Epithelial cell of prostate (primary cell): Measurements from ENCODE around the gene TRAF3IP1.

DNA sequence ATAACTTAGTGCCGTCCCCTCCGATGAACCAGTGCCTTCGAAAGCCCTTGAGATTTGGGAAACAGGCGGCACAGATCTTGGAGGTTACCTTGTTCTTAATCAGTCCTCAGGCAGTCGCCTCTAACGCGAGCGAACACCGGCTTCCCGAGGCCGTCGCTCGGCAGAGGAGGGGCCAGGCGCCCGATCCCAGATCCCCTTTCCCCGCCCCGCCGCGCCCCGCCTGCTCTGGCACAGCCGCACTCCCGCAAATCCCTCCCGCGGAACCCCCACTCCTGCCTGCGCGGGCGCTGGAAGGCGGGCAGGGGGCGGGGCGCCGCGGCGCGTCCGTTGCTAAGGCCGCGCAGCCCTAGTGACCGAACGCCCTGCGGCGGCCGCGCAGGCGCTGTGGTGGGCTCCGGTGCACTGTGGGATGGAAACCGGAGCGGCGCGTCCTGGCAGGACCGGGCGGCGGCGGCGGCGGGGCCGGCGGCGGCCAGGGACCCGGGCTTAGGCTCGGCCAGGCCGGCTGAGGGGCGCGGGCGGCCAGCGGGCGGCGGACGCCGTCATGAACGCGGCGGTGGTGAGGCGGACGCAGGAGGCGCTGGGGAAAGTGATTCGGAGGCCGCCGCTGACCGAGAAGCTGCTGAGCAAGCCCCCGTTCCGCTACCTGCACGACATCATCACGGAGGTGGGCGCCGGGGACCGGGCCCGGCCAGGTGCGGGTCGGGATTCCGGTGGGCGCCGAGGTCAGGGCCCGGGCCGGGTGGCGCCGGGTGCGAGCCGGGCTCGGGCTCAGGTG is at the start of gene TRAF3IP1:
Gene TRAF3IP1, plus strand, starts transcription at position 400 of the 778 bp plus-strand sequence.
- RRBS, result no CpG with 5 or more reads among the region's 99 CpGs

DNA sequence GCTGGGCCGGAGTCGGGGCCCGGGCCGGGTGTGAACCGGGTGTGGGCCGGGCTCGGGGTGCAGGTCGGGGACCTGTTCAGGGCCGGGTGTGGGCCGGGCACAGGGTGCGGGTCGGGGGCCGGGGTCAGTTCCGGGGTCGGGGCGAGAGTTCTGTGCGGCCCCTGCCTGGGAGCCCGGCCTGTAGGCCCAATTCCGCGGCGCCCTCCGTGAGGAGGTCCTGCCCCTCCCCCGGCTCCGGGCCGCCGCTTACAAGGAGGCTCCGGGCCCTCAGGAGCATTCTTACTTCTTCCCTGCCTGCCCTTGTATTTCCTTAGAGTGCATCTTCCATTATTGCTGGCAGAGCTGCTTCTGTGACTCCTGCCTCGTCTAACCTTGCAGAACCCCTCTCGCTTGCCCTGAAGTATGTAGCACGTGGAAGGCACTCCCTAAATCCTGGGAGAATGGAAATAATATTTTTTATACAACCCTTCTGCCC is 632 bp downstream of the TRAF3IP1 start:
- RRBS, result 1% methylated on average over 10 of the region's 30 CpGs

- RRBS, result no CpG with 5 or more reads among the region's 5 CpGs
Observed at GRCh38 chr2:238357326-238358125, 37.2 kb downstream of the TRAF3IP1 start.

DNA sequence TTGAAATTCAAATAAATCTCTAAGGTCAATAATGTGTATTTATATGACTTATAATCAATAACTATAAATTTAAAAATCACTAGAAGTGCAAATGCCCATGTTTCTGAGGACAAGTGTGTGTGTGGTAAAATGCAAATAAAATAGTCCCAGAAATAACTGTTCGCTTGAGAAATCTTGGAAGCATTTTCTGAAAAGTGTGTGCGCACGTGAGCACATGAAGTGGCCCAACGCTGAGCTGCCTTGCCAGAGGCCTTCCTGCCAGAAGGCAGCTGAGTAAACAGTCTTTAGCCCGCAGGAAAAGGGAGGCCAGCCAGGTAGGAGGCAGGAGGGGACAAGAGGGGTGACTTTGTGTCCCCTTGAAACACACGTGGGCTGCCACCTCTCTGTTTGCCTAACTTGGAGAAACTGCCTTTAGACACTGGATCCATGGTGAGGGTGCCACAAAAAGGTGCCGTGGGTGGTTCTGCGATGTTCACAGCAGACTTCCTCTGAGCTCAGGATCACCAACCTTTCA is 36.9 kb upstream of the ASB1 start:
- RRBS, result no CpG with 5 or more reads among the region's 8 CpGs

GRCh38 chr2:238425839-238426448 is 783 bp upstream of the ASB1 start:
- RRBS, result no CpG with 5 or more reads among the region's 23 CpGs

DNA sequence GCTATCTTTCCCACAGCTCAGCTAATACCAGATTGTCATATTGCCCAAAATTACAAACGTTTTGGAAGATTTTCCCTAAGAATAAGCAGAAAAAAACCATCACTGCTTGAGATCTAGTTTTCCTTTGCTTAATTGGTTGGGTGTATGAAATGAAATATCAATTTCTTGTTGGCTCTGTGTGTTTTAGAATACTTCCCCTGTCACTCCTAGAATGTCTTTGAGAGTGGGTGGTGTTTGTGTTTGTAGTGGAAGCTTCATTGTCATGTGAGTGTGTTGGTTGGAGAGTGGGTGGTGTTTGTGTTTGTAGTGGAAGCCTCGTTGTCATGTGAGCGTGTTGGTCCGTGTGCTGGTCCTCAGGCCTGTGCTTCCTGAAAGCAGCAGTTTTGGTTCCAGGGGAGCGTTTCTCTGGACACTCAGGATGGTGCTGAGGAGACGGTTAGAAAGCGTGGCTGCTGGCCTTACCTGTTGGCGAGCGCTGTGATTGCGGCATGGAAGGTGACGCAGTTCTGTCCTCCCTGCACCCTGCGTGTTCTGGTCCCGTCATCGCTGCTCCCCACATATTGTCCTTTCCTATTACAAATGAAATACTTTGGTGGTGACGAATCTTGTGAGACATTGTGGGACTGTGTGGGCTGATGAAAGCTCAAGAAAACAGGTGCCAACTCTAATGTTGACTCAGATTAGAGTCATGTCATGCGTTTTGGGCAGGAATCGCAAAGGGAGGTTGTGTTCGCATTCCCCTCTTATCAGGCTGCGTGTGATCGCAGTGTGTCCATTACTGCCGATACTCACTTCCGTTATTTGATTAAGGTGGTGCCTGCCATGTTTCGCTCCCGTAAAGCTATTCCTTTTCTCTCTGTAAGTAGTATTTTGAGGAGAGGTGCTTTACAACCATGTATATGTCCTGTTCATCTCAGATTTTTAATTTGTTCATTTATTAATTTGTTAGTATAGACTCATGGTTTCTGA is 12.6 kb downstream of the ASB1 start:
- RRBS, result no CpG with 5 or more reads among the region's 24 CpGs

- RRBS, result no CpG with 5 or more reads among the region's 17 CpGs
Observed at GRCh38 chr2:238597027-238597797, 170.5 kb downstream of the ASB1 start.

DNA sequence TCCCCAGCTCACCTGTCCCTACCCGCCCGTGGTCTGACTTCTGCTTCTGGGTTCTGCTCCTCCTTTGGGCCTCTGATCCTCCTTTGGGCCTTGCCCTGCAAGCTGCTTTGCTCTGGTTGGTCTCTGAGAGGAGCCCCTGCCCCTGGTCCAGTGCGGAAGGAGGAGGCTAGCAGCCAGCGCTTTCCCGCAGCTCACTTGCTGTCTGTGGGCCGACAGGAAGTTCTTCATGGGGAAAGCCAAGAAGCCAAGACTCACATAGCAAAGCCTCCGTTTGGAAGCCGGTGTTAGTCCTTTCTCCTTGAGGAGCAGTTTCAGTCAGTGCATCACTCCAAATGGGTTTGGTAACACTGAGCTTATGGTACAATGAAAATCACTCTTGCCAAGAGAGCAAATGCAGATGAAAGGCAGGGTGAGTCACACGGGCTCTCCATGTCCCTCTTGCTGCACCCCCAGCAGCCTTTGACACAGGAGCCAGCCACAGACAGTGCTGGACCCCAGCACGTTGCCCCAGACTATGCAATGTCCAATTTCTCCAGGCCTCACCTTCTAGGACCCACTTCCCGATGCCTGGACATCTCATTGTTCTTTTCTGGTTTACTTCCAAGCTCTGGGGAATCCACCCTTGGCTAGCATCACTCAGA is 174.7 kb downstream of the ASB1 start:
- RRBS, result no CpG with 5 or more reads among the region's 11 CpGs

- RRBS, result no CpG with 5 or more reads among the region's 22 CpGs
Observed at GRCh38 chr2:238720002-238720947, 127.6 kb upstream of the TWIST2 start.

DNA sequence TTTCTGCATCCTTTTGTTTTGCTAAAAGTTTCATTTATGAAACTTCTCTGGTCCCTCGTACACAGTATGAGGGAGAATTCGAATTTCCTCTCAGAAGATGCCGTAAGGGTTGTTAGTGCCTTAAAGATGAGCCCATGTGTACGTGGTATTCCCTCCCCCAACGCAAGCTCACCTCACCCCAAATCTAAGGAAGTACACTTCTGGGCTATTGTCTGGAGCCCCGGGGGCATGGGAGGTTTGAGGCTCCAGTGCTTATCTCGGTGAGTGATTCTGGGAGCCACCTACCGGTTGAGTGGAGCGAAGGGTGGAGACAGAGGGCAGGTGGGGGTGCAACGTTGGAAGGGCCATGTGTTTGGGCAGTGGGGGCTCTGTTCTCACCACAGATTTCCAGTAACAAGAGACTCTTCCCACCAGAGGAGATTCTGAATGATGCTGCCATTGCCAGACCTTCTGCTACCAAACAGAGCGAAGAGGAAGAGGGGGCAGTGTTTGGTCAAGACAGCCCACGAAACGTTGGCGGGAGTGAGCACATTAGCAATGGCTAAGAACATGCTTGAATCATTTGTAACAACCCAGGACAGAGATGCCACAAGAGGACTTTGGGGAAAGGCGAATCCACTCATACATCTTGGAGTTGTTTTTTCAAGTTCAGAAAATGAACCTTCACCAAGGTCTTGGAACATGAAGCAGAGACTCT is 38.6 kb downstream of the TWIST2 start:
- RRBS, result 84% methylated on average over 3 of the region's 15 CpGs

GRCh38 chr2:239052355-239053499 is 204.8 kb downstream of the TWIST2 start:
- RRBS, result no CpG with 5 or more reads among the region's 53 CpGs

- RRBS, result no CpG with 5 or more reads among the region's 15 CpGs
Observed at GRCh38 chr2:239226631-239227447, 174.0 kb downstream of the HDAC4 start.

DNA sequence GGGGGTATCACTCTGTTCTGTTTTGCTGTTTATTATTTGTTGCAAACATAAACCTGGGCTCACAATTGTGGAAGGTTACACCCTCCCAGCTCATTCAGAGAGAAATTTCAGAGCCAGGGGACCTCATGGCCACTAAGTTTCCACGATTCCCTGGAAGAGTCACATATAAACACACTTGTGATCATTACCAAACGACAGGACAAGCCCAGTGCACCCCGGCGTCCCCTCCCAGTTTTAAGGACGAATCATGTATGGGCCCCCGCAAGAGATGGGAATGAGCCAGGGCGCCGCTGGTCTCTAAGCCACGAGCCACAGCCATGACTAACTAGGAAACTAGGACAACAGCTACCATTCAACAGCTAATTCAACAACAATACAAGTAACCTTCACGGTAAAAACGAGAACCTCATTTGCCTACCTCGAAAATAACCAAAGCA is 126.6 kb downstream of the HDAC4 start:
- RRBS, result no CpG with 5 or more reads among the region's 12 CpGs

GRCh38 chr2:239326564-239327356 is 74.1 kb downstream of the HDAC4 start:
- RRBS, result no CpG with 5 or more reads among the region's 15 CpGs

DNA sequence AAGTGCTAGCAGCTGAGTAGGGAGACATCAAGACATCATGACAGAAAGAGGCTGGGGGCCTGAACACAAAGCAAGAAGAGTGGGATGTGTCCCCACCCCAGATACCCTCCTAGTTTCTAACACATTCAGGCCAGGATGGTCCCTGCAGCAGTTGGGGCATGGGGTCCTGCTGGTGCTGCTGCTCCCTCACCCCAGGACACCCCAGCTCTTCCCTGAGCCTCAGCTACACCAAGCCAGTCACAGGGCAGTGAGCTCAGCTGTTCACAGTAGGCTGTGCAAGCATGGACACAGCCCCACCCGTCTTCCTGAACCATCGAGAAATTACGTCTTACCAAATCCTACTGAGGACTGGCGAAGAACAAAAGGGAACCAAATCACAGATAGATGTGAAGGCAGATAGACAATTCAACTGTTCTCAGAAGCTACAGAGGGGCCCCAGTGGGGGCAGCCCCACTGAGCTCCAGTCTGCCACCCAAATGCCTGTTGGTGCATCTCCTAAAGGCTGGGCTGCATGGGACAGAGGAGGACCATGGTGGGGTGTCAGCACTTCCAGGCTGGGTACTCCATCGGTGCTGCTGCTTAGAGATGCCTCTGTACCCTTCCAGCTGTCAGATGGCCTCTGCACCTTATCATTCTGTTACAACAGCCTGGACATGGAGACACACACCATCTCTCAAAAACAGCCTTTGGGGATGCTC is 60.7 kb downstream of the HDAC4 start:
- RRBS, result no CpG with 5 or more reads among the region's 5 CpGs

GRCh38 chr2:239954727-239955127 is 70.4 kb downstream of the NDUFA10 start:
- RRBS, result no CpG with 5 or more reads among the region's 12 CpGs

- RRBS, result no CpG with 5 or more reads among the region's 19 CpGs
Observed at GRCh38 chr2:239956638-239957165, 68.4 kb downstream of the NDUFA10 start.

DNA sequence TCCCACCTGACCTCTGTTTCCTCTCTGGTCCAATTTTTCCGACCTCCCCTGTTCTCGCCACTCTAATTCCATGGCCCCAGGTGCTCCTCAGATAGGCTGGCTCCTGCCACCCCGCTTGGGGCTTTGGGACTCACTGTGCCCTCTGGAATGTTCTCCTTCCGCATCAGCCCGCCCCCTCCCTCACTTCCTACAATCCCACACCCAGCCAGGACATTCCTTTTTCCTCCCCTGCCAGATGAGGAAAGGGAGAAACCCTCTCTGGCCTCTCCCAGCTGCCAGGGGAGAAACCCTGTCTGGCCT is 3.1 kb upstream of the OR6B2 start:
- RRBS, result no CpG with 5 or more reads among the region's 5 CpGs

DNA sequence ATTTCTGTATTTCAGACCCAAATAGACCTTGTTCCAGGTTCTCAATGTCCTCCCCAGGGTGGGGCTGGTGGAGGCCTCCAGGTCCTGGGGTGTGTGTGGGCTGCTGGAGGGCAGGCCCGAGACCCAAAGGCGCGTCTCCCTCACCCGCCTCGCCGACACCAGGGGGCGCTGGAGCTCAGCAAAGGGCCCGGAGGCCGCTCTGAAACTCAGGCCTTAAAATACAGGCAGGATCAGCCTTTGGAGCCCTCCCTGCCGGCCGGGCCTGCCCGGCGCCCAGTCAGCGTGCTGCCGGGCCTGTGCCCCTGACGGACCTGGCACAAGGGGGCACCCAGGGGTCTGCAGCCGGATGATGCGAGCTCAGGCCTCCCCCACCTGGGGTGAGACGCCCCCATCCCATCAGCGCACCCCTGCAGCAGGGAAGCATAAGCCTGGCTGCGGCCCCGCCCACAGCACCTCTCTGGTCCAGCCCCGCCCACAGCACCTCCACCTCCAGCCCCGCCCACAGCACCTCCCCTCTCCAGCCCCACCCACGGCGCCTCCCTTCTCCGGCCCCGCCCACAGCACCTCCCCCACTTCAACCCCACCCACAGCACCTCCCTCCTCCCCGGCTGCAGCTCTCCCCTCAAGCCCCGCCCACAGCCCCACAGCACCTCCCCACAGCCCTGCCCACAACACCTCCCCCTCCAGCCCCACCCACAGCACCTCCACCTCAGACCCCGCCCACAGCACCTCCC is 92.6 kb upstream of the OTOS start:
- RRBS, result 3% methylated on average over 9 of the region's 31 CpGs

DNA sequence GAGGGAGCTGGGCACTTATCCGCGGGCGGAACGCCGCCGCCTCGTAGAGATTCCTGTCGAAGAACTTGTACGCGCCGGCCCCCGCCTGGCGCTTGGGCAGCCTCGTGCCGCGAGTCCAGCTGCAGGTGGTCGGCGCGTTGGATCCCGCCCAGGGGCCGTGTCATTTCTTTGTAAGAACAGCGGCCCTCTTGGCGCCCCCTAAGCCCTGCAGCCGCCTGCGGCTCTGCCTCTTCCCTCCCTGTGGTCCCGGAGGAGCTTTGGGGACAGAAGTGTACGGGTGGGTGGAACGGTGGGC is 1.2 kb downstream of the GPC1 start:
- RRBS, result no CpG with 5 or more reads among the region's 28 CpGs